NT2/D1 (cell line): Measurements from ENCODE around the gene DPYSL4.

- RRBS, 2 experiments: no CpG with 5 or more reads among the region's 20 CpGs
These were observed 41.7 kb downstream of the MKI67 start for GRCh38 chr10:128084231-128085198.

- RRBS, 2 experiments: 35 to 41% methylated on average over 20 to 26 of the region's 100 CpGs
These were observed 84.3 kb upstream of the MKI67 start for GRCh38 chr10:128210208-128211206.

GRCh38 chr10:128883969-128884243, 583.1 kb upstream of the MGMT start:
- RRBS, 2 experiments: no CpG with 5 or more reads among the region's 5 CpGs

DNA sequence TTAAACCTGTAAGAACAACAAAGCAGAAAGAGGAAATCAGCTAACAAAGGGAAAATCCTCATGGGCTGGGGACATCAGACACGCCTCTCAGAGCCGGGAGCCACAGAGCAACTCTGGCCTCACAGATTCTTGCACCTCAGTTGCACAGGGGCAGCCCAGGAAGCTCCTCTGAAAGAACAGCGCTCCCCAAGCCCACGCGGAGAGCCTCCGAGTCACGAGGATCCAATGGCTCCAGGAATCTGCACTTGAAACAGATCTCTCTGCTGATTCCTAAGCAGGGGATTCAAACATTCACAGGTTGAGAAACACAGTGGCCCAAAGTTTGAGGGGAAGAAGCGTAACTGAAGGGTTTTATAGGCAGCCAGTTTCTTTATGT, 213.2 kb upstream of the MGMT start:
- RRBS, 2 experiments: no CpG with 5 or more reads among the region's 8 CpGs

- RRBS, 2 experiments: no CpG with 5 or more reads among the region's 11 CpGs
These were observed 19.1 kb downstream of the EBF3 start for GRCh38 chr10:129944925-129945522.

GRCh38 chr10:130300485-130300933, 164.3 kb downstream of the GLRX3 start:
- RRBS, 2 experiments: 90 to 96% methylated on average over 2 of the region's 24 CpGs

DNA sequence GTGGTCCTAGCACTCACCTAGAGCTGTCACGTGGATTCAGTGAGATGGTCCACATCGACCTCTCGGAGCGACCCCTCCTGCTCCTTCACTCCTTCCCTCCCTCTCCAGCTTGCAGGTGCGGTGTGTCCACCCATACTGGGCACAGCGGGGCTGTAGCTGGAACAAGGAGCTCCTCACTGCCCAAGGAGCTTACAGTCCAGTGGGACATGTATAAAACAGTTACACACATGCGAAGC, 190.8 kb downstream of the TCERG1L start:
- RRBS, 2 experiments: no CpG with 5 or more reads among the region's 7 CpGs

GRCh38 chr10:131453048-131454256, 141.9 kb upstream of the TCERG1L start:
- RRBS, 2 experiments: 77 to 83% methylated on average over 7 to 10 of the region's 54 CpGs

GRCh38 chr10:131743782-131744449, 156.9 kb upstream of the PPP2R2D start:
- RRBS, 2 experiments: 72 to 94% methylated on average over 2 to 4 of the region's 21 CpGs

DNA sequence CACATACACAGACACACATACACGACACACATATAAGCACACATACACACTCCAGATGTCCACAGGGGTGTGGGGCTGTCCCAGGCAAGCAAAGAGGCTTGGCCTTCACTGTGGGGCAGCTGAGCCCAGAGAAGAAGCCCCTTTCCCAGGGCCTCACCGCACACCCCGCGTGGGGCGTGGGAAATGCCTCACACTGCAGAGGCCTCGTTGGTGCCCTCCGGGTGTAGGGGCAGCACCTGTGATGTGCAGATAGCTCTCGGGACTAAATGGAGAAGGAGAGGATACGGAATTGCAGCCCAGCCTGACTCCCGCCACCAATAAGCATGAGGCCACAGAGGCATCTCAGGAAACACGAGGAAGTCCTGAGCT, 59.8 kb upstream of the PPP2R2D start:
- RRBS, 2 experiments: no CpG with 5 or more reads among the region's 11 CpGs

GRCh38 chr10:131939491-131939801, 38.6 kb downstream of the PPP2R2D start:
- RRBS, 2 experiments: no CpG with 5 or more reads among the region's 12 CpGs

GRCh38 chr10:131956722-131957857, 24.6 kb downstream of the BNIP3 start:
- RRBS, 2 experiments: no CpG with 5 or more reads among the region's 22 CpGs

- RRBS, 2 experiments: no CpG with 5 or more reads among the region's 18 CpGs
These were observed 8.9 kb downstream of the BNIP3 start for GRCh38 chr10:131972648-131973337.

GRCh38 chr10:131996525-131997301, 15.0 kb upstream of the BNIP3 start:
- RRBS, 2 experiments: 60 to 94% methylated on average over 1 of the region's 12 CpGs

GRCh38 chr10:132000896-132001595, 19.3 kb upstream of the BNIP3 start:
- RRBS, 2 experiments: no CpG with 5 or more reads among the region's 19 CpGs

DNA sequence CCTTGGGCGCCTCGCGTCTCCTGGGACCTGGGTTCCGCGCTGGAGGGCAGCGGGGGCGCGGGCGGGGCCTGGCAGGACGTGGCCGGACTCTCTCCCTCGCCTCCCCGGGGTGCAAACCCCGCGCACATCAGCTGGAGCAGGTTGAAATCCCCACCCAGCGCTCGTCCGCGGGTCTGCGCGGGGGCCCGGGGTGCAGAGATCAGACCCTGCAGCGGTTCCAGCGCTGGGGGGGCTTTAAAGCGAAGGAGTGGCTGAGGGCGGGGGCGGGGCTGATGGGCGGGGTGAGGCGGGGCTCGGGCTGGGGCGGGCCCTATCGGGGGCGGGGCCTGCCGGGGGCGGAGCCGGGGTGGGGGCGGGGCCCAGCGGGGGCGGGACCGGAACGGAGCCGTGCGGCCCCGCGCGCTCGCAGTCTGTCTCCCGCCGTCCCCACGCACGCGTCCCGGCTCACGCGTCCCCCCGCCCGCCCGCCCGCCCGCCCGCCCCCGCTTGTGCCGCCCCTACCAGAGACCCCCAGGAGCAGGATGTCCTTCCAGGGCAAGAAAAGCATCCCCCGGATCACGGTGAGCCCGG, at the start of gene DPYSL4:
TSS of gene DPYSL4 (plus strand) at position 406 of the 570 bp plus-strand sequence.
- RRBS, 2 experiments: 1 to 2% methylated on average over 16 to 19 of the region's 66 CpGs

- RRBS, 2 experiments: 5 to 9% methylated on average over 46 to 49 of the region's 127 CpGs
These were observed 895 bp upstream of the PWWP2B start for GRCh38 chr10:132395710-132396899.

- RRBS, 2 experiments: 90 to 93% methylated on average over 1 to 3 of the region's 20 CpGs
These were observed 25.3 kb downstream of the PWWP2B start for GRCh38 chr10:132422200-132422753.

- RRBS, 2 experiments: no CpG with 5 or more reads among the region's 8 CpGs
These were observed 33.1 kb downstream of the PWWP2B start for GRCh38 chr10:132430007-132430556.

DNA sequence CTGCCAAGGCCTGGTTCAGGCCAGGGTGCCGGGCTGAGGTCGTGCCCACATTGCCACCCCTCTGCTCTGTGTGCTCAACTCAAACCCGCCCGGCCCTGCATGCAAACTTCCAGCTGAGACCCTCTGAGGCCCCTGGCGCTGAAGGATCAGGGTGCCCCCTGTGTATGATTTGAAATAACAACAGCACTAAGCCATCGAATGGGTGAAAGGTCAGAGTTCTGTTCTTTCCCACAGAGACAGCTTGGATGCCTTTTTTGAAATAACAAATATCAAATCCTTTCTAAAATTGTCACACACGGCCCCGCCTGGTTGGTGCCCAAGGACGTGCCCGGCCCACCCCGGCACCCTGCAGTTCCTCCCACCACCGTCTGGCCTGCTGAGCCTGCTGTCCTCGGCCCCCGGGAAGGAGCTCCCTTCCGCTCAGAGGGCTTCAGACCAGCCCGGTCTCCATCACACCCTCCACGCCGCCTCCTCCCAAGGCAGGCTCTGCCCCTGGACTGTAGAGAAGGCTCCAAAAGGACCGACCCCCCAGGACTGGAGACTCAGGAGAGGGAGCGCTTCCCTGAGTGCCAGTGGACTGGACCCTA, 69.4 kb downstream of the PWWP2B start:
- RRBS, 2 experiments: 90 to 93% methylated on average over 8 of the region's 20 CpGs